M059J (cell line): ENCODE measurements around a stretch of chr11.

DNA sequence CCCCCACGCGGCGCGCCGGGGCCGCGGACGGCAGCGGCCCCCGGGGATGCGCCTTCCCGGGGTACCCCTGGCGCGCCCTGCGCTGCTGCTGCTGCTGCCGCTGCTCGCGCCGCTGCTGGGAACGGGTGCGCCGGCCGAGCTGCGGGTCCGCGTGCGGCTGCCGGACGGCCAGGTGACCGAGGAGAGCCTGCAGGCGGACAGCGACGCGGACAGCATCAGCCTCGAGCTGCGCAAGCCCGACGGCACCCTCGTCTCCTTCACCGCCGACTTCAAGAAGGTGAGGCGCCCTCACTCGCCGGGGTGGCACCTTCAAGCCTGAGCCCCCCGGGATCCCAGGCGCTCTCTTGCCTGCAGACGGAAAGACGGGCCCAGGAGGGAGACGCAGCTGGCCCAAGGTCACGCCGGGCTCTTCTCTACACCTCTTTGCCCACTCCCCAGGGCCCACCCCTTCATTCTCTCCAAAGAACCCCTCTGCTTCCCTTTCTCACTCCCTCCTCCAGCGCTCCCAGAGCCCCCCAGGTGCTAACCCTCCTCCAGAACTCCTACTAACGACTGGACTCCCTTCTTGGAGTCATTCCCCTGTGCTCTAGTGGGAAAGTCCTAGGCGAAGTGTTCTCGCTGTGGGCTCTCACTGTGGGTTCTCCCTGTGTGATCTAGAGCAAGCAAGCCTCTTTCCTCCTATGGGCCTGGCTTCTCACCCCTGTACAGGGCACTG, 559 bp downstream of the OAF start:
- RAMPAGE, long total RNA = no peak

- RAMPAGE, long total RNA = no peak
Measured at GRCh38 chr11:120221542-120222240, 10.9 kb downstream of the OAF start.

DNA sequence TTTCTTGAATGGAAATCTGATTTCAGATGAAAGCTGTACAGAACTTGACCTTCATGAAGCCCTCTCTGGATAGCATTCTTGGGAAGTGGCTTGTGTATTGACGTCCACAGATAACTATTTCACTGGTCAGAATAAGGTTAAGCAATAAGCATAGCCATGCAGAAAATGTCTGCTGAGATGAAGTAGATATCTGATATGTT, 1.1 kb downstream of the TLCD5 start:
- RAMPAGE, long total RNA = no peak

GRCh38 chr11:120331604-120332194, 4.5 kb upstream of the ARHGEF12 start:
- RAMPAGE, long total RNA = no peak

DNA sequence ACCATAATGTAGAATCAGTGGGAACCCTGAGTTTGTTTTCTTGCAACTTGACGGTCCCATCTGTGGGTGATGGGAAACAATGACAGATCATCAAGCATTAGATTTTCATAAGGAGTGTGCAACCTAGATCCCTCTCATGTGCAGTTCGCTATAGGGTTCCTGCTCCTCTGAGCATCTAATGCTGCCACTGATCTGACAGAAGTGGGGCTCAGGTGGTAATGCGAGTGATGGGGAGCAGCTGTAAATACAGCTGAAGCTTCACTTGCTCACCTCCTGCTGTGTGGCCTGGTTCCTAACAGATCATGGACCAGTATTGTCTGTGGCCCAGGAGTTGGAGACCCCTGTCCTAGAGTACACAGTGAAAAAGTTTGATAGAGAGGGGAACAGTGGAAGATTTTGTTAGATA, 47.2 kb downstream of the ARHGEF12 start:
- RAMPAGE, long total RNA = no peak

- RAMPAGE, long total RNA = no peak
Measured at GRCh38 chr11:120404475-120405027, 68.3 kb downstream of the ARHGEF12 start.

- RAMPAGE, long total RNA = no peak
Measured at GRCh38 chr11:120431651-120432019, 79.9 kb upstream of the GRIK4 start.

DNA sequence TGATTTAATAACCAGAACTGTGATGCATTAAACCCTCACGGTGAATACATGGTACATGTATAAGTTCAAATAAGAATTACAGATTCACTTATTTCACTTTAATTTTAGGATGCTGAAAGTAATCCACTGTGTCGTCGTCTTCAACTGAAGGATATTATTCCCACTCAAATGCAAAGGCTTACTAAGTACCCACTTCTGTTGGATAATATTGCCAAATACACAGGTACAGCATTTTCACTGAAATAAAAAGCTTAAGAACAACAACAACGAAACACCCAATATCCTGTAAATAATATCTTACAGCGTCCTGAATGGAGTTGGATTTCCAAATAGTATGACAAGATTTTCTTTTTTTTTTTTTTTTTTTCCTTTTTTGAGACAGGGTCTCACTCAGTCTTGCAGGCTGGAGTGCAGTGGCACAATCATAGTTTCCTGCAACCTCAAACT, 44.4 kb upstream of the GRIK4 start:
- RAMPAGE, long total RNA = no peak

- RAMPAGE, long total RNA = no peak
Measured at GRCh38 chr11:120477812-120478641, 33.5 kb upstream of the GRIK4 start.

GRCh38 chr11:120829287-120829577, 194.7 kb upstream of the TBCEL start:
- RAMPAGE, long total RNA = no peak

DNA sequence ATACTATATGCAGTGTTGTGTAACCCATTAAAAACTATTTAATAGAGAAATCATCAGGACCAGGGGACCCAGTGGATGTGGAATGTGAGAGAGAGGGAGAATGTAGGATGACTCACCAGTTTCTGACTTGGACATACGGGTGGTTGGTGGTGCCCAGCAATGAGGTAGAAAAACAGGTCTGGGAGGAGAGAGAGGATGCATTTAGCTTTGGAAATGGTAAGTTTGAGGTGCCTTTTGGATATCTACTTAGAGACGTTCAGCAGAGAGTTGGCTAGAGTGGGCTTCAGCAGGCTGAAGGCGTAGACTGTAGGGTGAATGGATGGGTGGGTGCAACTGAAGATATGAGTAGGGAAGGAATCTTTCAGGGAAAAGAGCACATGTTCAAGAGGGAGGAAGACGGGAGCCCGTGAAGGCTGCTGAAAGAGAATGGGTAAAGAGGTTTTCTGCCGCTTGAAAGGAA, 111.8 kb upstream of the TBCEL start:
- RAMPAGE, long total RNA = no peak

DNA sequence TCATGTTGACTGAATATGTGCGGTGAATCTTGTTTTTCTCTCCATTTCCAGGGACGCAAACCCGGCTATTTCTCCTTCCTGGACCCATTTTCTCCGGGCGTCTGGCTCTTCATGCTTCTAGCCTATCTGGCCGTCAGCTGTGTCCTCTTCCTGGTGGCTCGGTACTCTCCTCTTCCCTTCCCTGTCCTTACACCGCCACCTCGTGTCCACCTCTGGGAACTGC, 71.2 kb upstream of the TBCEL start:
- RAMPAGE, long total RNA = no peak

- RAMPAGE, long total RNA = no peak
Measured at GRCh38 chr11:120985944-120986660, 37.8 kb upstream of the TBCEL start.

DNA sequence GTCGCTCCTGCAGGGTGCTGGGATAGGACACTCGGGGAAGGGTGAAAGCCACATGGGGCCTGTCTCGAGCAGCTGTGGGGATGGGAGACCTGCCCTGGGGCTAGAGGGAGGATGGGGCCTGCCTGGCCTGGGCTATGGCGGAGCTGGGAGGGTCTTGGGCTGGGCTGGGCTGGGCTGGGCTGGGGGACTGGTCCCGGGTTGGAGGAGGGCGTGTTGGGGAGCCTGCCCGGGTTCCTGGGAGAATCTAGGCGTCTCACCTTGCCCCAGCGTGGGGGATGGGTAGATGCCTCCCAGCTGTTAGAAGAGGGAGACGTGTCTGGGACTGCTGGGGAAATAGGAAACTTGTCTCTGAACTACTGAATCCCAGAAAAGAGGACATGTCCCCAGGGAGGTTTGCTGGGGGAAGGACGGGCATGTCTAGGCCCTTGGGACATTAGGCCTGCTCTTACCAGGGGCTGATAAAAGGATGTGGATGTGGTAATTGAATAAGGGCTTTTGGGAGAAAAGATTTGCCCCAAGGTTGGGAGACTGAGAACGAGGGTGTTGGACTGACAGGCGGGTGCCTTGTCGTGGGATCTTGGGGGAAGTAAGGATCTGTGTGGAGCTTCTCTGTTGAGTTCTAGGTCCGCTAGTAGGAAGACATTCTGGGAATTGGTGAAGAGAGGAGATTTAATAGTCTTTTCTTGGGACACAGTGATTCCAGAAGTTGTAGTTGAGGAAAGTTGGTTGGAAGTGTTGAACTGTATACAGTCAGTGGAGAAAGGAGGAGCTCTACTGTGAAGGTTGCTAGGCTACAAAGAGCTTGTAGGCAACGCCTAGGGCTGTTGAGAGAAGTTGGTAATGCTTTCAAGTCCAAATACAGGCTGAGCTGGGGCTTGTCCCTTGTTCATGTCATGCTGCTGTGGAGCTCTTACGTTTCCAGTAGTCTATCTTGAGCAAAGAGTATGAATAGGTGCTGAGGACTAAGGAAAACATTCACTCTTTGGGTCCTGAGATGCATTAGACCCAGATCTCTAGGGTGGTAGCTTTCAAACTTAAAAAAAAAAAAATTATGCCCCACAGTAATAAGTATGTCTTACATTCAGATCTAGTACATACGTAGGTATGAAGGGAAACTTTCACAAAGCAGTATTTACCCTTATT, 839 bp downstream of the TBCEL start:
- RAMPAGE, long total RNA = no peak

- RAMPAGE, long total RNA = no peak
Measured at GRCh38 chr11:121035300-121035839, 11.5 kb downstream of the TBCEL start.

- RAMPAGE, long total RNA = no peak
Measured at GRCh38 chr11:121111615-121111815, 10.5 kb downstream of the TECTA start.

GRCh38 chr11:121234967-121235544, 57.5 kb upstream of the SC5D start:
- RAMPAGE, long total RNA = no peak

GRCh38 chr11:121429498-121430040, 22.5 kb upstream of the SORL1 start:
- RAMPAGE, long total RNA = no peak

GRCh38 chr11:121451086-121451256, 1.1 kb upstream of the SORL1 start:
- RAMPAGE, long total RNA = no peak

- RAMPAGE, long total RNA = no peak
Measured at GRCh38 chr11:121453024-121453317, 857 bp downstream of the SORL1 start.